OVCAR3 (cell line): ENCODE results near the genes PLCH1, SSR3 and PTX3.

DNA sequence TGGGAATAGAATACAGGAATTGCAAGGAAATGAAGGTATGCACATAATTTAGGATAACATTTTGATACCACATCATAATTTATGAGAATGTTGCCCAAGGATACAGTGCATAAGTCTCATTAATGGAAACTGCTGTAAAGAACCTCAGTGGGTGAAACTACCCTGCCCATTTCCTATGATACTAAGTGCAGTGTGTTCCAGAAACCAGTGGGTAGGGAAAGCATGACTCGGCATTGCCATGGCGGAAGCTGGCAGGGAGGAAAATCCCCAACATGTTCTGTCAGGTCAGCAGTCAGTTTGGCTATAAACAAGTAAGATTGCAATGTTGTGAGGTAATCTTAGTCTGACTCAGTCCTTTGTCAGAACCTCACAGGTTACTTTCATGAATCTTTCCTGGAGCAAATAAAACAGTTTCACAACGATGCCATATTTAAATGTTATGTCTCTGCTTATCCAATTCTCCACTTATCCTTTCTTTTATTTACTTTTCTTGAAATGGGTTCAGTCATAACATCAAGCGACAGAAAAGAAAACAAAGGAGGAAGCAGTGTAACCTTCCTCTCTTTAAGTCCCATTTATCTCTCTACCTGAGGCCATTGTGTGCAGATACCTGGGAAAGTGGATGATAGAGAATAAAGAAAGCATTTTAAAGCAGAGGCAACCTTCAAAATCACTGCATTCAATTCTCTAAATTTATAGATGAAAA lies 23.3 kb upstream of the RAP2B start:
- RRBS, result no CpG with 5 or more reads among the region's 4 CpGs

DNA sequence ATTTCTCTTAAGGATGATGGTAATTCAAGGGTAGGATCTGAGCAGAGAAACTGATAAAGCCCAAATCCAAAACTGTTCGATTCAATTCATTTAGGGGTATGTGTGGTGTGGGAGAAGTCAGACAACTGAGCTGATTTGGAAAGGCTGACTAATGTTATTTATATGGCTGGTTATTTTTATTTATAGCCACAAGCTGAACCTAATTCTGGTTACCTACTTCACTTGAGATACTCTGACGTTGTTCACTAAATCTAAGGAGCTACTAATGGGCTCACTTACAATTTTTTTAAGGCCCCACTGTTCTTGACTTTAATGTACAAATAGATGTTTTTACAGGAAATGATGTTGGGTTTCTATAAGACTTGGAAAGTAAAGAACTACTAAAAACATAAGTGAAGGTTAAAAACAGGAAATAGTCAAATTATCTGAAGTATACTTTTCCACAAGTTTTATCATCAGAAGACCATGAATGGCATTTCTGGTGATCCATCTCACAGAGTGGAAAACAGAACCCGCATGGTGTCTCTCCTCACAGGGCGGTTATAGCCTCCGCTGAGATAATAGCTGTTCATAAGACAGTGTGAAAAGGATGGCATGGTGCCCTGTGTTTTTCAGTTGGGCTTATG lies 462.2 kb downstream of the RAP2B start:
- RRBS, result no CpG with 5 or more reads among the region's 5 CpGs

- RRBS, result no CpG with 5 or more reads among the region's 5 CpGs
These were observed 14.3 kb downstream of the ARHGEF26 start for GRCh38 chr3:154135389-154136006.

DNA sequence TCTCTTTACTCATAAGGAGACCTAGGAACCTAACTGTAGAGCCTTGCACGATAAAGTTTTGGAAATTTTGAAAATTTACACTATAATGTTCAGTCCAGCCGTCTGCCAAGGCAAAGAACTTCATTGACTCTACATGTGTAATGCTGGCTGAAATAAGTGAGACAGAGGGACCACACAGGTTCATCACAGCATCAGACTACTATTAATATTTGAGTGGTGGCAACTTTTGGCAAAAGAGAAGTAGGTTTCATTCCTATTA lies 15.8 kb upstream of the DHX36 start:
- RRBS, result no CpG with 5 or more reads among the region's 2 CpGs

DNA sequence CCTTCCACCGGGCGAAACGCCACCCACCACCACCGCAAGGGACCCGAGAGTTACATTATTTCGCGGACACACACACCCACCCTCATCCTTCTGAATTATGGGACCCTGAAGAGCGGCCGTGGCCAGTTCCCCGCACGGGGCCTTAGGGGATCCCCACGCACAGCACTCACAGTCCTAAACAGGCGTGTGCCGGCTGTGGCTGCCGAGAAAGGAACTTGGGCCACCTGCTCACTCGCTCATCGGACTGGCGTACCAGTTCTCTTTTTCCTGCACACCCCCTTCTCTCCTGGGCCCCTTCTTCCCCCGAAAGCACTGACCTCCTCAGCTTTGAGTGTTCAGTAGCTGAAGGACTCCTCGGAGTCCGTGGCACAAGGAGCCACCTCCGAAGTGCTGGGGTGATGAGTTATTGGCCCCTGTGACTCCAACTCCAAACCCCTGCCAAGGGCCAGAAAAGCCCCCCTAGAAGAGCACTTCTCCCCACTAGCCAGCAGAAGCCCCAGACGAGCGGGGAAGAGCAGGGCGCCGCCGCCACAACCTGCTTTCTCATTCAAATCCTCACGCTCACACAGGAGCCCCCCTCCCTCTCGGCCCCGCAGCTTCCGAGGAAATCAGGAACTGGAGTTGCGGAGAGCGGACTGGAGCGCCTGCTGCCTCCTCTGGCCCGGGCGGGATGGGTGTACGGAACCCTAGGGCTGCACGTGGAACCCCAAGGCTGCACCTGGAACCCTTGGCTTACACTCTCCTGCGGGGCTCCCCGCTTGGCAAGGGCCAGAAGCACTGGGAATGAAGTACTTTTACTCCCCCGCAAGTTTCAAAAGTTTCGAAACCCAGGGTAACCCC lies at the start of gene PLCH1:
TSS of gene PLCH1 (minus strand) at position 549 of the 840 bp plus-strand sequence.
- RRBS, result 18% methylated on average over 1 of the region's 42 CpGs

- RRBS, result no CpG with 5 or more reads among the region's 7 CpGs
These were observed 117.1 kb downstream of the GMPS start for GRCh38 chr3:155987484-155987974.

GRCh38 chr3:156148881-156149415 lies 28.6 kb downstream of the KCNAB1 start:
- RRBS, result no CpG with 5 or more reads among the region's 8 CpGs

DNA sequence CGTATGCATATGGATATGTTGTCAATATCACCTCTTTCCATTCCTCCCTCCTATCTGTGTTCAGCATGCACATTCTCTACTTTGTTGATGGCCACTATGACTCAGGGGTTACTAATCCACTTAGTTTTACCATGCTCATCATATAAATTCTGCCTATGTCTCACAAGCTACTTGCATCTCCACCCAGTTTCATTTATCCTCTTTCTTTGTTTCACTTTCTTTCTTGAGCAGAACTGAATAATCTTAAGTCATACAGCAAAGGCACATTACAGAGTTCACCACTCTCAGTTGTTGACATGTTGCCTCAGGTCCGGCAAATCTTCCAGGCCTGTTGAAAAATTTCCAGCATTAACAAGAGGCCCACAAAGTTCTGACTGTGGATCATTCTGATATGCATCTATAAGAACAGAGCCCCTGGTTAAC lies 71.5 kb downstream of the SSR3 start:
- RRBS, result no CpG with 5 or more reads among the region's 2 CpGs

DNA sequence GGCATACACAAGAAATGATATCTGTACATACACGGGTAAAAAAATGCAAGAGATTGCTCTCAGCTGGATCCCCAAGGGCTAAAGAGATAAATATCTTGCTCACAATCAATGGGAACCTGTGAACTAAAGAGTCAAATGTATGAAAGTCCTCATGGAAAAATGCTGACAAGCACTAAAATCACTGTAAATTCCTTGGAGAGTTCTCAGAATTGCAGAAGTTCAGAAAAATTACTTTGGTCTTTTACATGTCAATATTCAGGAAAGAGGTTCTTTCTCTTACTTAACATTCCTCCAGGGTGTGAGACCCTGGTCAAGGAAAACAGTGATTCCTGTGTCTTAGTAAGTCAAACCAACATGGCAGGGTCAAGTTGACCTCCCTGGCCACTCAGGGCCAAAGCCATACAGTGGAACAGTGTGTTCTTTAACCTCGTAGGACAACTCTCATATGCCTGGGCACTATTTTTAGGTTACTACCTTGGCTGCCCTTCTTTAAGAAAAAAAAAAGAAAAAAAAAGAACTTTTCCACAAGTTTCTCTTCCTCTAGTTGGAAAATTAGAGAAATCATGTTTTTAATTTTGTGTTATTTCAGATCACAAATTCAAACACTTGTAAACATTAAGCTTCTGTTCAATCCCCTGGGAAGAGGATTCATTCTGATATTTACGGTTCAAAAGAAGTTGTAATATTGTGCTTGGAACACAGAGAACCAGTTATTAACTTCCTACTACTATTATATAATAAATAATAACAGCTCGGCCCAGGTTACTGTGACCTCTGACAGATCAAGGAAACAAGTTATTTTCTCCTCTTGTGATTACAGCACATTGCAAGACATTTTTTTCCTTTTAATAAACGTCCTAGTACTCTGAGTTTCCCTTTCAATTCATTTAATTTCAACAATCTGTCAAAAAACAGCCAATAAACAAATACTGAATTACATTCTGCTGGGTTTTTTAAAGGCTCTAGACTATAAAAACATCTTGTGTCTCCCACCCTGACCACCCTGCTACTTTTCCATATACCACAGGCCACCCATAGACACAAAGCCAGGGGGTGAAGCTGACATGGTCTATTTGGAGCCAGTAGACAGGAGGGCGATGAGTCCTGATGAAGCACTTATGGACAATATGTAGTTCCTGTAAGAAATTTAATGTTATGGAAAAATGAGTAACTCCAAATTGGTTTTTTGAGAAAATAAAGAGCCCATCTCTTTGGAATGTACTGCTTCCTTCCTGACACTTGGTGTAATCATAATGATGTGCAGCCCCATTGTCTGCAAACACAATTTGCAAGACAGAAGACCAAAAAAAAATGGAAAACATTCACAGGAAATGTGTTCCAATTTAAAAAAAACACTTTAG lies 12.3 kb downstream of the SSR3 start:
- RRBS, result no CpG with 5 or more reads among the region's 6 CpGs

DNA sequence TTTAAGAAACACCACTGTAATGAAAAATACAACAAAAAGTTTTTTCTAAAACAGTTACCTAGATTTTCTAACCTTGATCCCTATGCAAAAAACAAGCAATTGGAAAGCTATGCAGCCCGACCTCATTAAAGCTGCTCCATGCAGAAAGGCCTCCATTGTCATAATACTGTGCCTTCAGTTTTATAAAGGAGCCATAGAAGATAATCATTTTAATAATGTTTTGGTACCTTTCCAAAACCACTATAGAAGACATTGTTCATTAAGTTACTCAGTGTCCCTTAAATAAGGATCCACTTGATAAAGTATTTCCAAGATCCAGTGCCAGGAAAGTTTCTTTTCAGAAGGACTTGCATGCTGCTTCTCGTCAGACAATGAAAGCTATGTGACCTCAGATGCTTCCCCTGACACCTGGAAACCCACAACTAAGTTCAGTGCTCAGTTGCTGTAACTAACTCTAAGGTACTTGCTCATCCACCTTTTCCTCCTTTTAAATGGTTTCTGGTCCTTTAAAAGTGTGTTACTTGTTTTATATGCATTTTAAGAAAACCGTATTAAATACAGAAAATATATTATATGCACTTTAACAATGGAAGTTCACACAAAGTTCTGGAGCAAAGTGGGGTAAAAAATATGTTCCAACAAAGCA lies 7.3 kb downstream of the SSR3 start:
- RRBS, result no CpG with 5 or more reads among the region's 3 CpGs

GRCh38 chr3:156554551-156555525 lies at the start of gene SSR3:
Gene SSR3, minus strand, starts transcription at chr3:156555117.
- RRBS, result 4% methylated on average over 17 of the region's 65 CpGs

DNA sequence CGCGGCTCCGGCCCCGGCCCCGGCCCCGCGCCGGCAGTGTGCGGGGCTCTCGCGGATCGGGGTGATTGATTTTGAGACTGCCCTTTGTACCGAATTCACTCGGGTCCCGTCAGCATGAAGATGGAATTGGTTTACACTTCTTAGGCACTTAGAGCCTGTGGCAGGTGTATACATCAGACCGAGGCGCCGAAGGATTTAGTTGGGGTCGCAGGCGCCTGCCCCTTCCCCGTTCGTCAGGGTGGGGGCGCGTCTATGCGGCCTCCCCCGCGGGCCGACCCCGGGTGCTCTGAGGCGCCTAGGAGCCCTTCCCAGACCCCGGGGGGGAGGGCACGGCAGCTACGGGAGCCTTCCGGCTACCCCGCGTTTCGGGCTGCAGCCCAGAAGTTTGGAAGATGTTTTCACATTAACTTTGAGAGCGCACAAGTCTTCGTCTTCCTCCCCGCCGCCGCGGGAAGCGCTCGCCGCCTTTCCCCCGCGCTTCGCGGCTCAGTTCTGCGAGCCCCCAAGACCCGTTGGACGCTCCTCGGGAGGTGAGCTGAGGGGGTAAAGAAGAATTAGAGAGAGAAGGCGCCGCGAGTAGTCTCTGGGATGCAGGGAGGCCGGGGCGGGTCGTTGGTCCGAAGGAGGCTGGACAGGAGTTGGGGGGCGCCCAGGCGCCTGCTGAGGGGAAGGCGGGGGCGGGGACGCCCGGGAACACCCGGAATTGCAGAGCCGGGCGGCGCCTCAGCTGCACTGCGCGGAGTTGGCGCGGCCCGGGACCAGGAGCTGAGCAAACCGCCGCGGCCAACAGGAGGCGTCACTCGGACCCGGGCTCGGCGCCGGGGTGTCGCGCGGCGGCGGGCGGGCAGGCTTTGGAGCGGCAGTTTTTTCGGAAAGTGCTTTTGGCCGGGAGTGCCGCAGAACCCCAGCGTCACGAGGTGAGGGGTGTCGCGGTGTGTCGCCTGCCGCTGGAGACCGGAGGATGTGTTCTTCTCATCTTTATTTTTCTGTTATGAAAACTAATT lies 774 bp downstream of the TIPARP start:
- RRBS, result 4% methylated on average over 41 of the region's 102 CpGs

GRCh38 chr3:156675866-156675969 lies 1.3 kb downstream of the TIPARP start:
- RRBS, result no CpG with 5 or more reads among the region's 1 CpG

GRCh38 chr3:156812396-156812893 lies 13.7 kb upstream of the LEKR1 start:
- RRBS, result no CpG with 5 or more reads among the region's 5 CpGs

DNA sequence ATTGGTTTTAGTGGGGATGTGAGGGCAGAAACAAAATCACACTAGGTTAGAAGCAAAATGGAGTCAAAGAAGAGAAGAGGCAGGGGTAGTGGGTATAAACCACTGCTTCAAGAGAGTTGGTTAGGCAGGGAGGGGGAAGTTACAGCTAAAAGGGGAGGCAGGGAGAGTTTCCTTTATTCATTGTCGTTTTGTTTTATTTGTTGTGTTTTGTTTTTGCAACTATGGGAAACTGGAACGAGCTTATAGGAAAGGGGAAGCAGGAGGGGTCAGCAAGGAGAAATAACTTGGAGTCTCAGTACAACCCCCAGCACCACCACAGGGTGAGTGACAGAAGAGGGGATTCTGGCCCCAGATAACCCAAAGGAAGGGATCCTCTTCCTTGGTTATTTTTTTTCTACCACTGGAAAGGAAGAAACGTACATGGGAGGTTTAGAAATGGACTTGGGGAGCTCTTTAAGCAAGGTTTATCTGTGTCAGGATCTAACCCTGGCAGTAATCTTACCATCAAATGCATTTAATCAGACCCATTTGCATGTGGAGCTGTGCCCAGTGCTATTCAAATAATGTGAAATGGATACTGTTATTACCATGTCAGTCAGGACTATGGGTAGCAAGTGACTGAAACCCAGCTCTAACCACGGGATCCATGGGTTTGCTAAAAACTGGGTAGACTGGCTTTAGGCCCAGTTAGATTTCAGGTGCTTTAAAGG lies 68.7 kb downstream of the CCNL1 start:
- RRBS, result no CpG with 5 or more reads among the region's 4 CpGs

DNA sequence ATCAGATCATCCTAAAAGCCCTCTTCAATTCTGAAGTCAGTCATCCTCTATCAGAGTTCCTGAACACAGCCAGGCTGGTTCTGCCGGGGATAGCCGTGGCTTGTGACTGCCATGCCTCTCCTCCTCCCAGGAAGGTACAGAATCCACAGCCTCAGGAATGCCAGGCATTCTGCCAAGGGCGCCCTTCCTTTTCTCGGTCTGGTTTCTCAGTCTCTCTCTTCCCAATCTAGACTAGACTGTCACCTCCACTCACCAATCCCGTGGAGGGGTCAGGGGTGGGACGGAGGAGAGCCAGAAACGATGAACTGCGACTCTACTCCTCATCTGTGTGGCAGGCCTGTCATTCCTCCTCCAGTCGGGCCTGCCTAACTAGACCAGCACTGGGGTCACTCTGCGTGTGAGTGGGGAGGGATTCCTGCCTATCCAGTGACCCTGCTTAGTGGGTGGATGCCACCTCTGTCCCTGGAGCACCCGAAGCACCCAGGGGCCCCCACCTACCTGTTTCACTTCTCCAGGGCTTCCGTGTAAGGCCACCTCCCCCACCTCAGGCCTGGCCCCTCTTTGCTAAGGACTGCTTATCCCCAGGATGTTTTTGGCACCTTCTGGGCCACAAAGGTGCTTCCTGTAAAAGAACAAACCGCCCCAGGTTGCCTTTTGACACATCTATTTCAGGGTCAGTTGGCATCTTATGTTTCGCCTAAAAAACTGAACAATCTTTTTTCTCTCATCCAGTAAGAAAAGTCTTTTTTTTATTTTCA lies 30.8 kb downstream of the CCNL1 start:
- RRBS, result no CpG with 5 or more reads among the region's 14 CpGs

DNA sequence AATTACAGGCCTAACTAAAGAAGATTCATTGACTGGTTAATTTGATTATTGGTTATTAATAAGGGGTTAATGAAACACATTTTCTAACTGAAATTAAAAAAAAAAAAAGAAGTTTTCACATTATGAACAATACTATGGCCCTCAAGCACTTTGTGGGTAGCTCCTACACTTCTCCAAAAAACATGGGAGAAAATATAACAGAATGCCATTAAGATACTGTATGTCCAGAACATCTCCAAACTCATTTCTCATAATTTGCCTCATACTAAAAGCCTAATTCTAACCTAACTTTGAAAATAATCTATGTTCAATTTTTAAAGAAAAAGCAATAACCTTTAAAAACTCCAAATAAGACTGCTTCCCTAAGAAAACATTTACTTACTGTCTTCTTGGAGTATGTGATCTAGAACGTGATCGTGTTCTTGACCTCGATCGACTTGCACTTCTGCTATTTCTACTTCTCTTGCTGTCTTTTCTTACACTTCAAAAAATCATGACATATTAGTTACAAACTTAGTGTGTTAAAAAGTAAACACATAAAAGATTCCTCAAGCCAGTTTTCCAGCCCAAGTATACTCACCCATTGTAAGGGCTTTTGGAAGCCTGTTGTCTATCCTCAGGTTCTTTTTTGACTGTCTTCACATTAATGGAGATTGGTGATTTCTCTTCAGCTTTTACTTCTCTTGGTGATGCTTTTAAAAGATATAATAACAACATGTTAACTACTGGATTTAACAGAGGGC lies 10.9 kb downstream of the CCNL1 start:
- RRBS, result no CpG with 5 or more reads among the region's 4 CpGs

GRCh38 chr3:157436469-157437110 lies at the start of gene PTX3:
Gene PTX3, plus strand, starts transcription at chr3:157436850.
- RRBS, result no CpG with 5 or more reads among the region's 13 CpGs

DNA sequence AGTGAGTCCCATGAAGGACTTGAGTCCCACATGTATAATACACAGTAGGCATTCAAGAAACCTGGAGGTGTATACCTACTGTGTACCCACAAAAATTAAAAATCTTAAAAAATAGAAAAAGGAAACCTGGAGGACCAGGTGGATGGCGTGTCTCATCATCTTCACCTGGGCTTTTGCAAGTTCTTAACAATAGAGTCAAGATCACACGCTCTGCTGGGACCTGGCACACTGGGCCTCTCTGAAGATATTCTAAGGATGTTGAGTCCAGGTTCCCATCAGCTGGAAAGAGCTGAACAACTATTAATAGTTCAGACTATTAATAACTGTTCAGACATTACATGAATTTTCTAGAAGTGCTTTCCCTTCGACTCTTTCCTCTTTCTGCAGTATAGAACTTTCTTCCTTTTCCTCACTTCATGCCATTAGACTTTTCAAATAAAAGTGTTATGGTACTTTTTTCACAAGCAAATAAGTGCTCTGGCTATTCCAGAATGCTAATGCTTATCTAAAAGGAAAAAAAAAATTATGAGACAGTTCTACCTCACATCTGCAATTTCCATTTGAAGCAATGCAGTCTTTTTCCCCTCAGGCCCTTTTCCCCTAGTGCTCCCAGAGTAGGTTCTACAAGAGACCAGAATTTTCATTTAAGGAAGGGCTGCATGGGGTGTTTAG lies 395.5 kb downstream of the IQCJ-SCHIP1 start:
- RRBS, result no CpG with 5 or more reads among the region's 3 CpGs

GRCh38 chr3:159763521-159763965 lies 461.7 kb upstream of the C3orf80 start:
- RRBS, result 5% methylated on average over 34 of the region's 49 CpGs